WTC11 (cell line): ENCODE measurements around the genes GPC2, ZCWPW1 and PPP1R35.

GRCh38 chr7:100124791-100125353 lies 1.9 kb upstream of the MBLAC1 start:
- PRO-cap: no peak

- PRO-cap: bidirectional peak, plus-strand start at chr7:100148957, minus-strand start at chr7:100148682
These were observed 339 bp upstream of the LAMTOR4 start for GRCh38 chr7:100148340-100148817.

- PRO-cap: no peak
These were observed 623 bp downstream of the GAL3ST4 start for GRCh38 chr7:100167553-100168434.

GRCh38 chr7:100176949-100178213 lies at the start of gene GPC2:
Gene GPC2 (minus strand): TSS chr7:100177381.
- PRO-cap: unidirectional peak, minus-strand start at chr7:100177328

DNA sequence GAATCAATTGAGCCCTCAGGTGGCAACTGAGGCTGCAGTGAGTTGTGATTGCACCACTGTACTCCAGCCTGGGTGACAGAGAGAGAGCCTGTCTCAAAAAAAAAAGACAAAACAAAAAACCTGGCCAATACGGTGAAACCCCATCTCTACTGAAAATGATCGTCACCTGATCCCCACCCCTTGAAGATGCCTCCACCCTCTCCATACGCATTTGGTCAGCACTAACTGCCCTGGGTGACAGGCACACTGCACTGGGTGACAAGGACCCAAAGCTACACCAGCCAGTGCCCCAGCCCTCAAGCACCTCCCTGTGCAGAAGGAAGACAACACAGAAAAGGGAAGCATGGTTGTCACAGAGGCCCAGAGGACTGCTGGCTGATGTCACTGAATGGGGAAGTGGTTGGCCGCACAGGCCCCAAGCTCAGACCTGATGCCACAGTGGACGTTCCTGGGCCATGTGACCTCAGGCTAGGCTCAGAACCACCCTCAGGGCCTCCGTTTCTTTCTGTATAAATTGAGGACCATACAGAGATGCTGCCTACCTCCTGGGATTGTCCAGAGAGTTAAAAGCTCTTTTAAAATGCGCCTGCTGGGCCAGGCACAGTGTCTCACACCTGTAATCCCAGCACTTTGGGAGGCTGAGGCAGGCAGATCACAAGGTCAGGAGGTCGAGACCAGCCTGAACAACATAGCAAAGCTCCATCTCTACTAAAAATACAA lies 4.2 kb upstream of the PILRA start:
- PRO-cap: no peak

DNA sequence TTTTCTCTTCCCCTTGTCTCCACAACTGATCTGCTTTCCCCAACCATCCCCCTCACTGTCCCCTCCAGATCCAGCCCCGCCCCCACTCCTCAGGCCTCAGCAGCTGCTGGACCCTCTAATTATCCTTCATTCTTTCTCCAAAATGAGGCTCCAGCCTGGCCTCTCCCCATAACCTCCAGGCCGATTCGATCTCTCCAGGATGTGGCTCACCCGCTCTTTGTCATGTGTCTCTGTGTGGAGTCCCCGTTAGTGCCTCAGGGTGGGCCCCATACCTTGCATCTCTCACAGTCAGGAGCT lies 1.3 kb downstream of the PILRA start:
- PRO-cap: no peak

- PRO-cap: bidirectional peak, plus-strand start at chr7:100428790, minus-strand start at chr7:100428638; bidirectional peak, plus-strand start at chr7:100429447, minus-strand start at chr7:100429140
These were observed at the start of gene ZCWPW1 for GRCh38 chr7:100428173-100429236. Gene ZCWPW1 (minus strand): TSS chr7:100428703.

DNA sequence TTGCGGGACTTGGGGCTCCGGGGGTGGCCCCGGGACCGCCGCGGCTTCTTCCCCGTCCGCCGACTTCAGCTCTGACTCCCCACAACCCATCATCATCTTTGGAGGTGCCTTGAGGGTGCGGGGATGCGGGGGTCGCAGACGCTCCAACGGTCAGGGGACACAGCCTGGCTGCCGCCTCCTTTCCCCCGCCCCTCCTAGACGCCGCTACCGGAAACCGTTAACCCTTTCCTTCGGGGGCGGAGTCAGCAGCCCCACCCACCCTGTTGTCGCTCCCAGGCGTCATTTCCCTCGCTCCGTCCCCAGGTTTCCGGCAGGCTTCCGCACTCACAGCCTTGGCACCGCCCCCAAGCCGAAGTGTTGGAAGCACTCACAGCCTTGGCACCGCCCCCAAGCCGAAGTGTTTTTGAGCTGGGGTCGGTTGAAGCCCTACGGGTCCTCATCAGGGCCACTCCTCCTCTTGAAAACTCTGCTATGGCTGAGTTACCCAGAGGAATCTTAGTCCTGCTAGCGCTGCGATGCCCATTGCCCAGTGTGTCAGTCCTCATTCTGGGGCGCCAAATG lies at the start of gene PPP1R35:
PPP1R35 (minus strand) TSS at position 219 of the 561 bp plus-strand sequence.
- PRO-cap: bidirectional peak, plus-strand start at position 461 of the sequence, minus-strand start at position 196 of the sequence

GRCh38 chr7:100547766-100548373 lies 8.9 kb downstream of the AGFG2 start:
- PRO-cap: no peak

DNA sequence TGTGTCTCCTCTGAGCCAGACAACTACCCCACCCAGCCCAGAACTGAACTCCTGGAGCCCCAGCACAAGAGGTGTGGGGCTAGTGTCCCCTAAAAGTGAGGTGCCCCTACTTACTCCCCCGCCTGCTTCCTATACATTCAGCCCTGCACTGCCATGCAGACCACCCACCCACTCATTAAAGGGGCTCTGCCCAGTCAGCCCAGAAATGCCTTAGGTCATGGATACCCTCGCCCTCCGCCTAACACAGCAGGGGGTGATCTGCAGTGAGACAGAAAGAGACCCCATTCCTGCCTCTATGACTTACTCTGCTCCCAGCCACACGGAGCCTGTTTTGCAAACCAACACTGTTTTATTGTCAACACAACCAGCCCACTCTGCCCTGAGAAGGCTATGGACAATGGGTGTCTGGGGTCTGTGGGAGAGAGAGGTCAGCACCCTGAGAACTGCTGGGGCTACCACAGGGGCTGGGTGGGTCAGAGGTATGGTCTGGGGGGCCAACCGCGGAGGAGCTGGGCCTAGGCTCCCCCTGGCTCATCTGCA lies 1.7 kb downstream of the SAP25 start:
- PRO-cap: no peak

DNA sequence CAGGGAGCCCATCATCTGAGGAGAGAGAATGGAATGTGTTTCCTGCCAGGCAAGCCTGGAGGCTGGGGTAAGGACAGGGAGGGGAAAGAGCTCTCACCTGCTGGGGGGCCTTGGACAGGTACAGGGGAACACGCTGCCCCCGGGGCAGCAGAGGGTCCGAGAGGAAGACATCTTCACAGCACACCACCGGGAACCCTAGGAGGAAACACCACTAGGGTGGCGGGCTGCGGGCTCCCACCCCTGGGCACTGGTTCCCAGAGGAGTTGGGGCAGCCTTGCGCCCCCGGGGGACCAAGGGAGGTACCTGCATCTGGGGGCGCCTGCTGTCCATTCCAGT lies 1.2 kb downstream of the SAP25 start:
- PRO-cap: no peak

- PRO-cap: no peak
These were observed 1.1 kb upstream of the SAP25 start for GRCh38 chr7:100574309-100575606.

DNA sequence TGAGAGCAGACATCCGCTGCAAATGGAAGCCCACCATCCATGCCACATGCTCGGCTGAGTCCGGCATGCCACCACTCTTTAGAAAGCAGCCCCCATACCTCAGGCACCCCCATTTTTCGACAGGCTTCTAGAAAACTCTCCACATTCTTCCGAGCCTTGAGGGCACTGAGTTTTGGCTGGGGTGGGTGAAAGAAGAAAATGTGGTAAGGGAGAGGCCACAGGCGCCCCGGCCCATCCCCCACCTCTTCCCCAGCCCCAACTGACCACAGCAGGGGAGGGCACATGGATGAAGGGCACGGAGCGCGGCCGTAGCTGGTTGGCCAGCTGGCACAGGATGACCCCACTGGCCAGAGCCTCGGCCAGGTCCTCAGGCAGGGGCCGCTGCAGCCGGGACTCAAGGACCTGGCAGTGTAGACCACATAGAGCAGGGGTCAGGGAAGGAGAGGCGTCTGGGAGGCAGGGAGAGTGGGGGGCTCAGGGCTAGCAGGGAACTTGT lies 2.0 kb upstream of the SAP25 start:
- PRO-cap: no peak

GRCh38 chr7:100584174-100584551 lies 1.8 kb downstream of the LRCH4 start:
- PRO-cap: no peak

DNA sequence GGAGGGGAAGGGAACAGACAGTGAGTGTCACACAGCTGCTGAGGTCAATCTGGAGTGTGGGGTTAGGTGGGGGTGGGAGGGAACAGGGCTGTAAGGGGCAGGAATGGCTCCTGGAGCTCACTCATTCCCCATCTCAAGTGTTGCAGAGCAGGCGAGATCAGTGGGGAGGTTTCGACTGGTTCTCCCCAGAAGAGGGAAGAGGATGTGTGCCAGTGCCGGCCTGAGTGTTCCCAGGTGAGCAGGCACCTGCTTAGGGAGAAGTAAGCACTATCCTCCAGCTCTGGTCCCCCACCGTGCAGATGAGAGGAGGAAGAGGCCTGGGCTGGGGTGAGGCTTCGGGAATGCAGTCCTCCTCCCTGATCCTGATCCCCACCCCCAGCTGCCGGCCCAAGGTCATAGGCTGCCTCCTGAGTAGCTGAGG lies 1.4 kb downstream of the LRCH4 start:
- PRO-cap: bidirectional peak, plus-strand start outside the sequence, minus-strand start at position 208 of the sequence

DNA sequence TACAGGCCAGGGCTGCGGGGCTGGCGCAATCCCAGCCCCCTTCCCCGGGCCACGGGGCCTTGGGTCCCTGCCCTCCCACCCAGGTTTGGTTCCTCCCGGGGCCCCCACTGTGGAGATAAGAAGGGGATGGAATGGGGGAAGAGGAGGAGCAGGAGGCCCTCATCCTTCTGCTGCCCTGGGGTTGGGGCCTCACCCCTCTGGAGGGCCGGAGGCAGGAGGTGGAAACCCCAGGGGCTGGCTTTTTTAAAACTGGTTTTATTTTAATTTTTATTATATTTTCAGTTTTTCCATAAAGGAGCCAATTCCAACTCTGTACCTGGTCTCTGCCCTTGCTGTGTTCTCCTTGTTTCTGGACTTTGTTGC lies 5.3 kb downstream of the GNB2 start:
- PRO-cap: no peak

- PRO-cap: no peak
These were observed 4.9 kb downstream of the EPHB4 start for GRCh38 chr7:100822163-100823113.

DNA sequence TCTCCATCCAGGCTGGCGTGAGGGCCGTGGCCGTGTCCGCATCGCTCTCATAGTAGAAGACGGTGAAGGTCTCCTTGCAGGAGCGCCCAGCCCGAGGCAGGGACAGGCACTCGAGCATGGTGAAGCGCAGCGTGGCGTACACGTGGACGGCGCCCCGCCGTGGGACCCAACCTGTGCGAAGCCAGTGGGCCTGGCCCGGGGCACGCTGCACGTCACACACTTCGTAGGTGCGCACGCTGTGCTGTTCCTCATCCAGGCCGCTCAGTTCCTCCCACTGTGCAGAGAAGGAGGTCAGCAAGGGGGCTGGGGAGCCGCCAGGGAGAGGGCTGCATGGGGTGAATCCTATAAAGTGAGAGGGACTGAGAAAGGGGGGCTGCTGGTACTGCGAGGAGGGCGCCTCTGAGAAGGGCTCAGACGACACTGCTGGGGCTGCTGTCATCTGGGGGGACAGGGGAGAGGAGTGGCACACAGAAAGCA lies 3.6 kb downstream of the EPHB4 start:
- PRO-cap: no peak

GRCh38 chr7:100824883-100825610 lies 2.3 kb downstream of the EPHB4 start:
- PRO-cap: no peak

DNA sequence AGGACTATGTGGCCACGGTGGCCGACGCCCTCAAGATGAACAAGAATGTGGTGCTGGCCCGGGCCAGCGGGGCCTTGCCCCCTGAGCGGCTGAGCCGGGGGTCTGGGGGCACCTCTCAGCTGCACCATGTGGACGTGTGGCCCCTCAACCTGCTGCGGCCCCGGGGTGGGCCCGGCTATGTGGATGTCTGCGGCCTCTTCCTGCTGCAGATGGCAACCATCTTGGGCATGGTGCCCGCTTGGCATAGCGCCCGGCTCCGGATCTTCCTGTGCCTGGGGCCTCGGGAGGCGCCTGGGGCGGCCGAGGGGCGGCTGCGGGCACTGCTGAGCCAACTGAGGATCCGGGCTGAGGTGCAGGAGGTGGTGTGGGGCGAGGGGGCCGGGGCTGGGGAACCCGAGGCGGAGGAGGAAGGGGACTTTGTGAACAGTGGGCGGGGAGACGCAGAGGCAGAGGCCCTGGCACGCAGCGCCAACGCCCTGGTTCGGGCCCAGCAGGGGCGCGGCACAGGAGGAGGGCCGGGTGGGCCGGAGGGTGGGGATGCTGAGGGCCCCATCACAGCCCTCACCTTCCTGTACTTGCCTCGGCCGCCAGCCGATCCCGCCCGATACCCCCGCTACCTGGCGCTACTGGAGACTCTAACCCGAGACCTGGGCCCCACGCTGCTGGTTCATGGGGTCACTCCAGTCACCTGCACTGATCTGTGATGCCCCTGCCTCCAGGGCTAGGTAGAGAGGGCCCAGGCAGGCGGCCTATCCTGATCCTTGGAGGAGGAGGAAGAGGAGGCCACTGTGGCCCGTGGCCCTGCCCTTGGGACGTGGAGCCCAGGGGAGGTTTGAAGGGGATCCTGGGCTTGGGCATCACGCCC lies 1.1 kb upstream of the TRIP6 start:
- PRO-cap: no peak